NALM6 (cell line): ENCODE results near the genes ENOPH1 and SEC31A.

- PRO-cap: no peak
These were observed 1.9 kb downstream of the RASGEF1B start for GRCh38 chr4:81469704-81470219.

- PRO-cap: no peak
These were observed 34.1 kb upstream of the RASGEF1B start for GRCh38 chr4:81505751-81506312.

- PRO-cap: no peak
These were observed 160.1 kb upstream of the RASGEF1B start for GRCh38 chr4:81631842-81632138.

- PRO-cap: bidirectional peak, plus-strand start at chr4:81635922, minus-strand start at chr4:81635830
These were observed 164.0 kb upstream of the RASGEF1B start for GRCh38 chr4:81635682-81636186.

DNA sequence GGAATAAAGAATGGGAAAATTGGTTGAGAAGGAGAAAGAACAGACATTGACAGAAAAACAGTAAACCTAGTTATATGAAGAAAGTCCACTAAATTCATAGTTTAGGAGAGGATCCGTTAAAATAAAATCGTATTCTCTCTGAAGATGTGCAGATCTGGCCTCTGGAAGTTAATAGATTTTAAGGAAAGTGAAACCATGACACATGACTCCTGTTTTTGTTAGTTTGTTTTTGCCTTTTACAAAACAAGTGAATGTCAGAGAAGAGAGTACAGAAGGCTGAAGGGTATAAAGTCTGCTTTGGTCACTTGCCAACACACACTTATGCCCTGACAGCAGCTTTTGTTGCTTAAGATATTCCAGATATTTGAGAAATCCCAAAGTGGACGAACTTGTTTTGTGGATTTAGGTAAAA is 192.3 kb upstream of the RASGEF1B start:
- PRO-cap: no peak

DNA sequence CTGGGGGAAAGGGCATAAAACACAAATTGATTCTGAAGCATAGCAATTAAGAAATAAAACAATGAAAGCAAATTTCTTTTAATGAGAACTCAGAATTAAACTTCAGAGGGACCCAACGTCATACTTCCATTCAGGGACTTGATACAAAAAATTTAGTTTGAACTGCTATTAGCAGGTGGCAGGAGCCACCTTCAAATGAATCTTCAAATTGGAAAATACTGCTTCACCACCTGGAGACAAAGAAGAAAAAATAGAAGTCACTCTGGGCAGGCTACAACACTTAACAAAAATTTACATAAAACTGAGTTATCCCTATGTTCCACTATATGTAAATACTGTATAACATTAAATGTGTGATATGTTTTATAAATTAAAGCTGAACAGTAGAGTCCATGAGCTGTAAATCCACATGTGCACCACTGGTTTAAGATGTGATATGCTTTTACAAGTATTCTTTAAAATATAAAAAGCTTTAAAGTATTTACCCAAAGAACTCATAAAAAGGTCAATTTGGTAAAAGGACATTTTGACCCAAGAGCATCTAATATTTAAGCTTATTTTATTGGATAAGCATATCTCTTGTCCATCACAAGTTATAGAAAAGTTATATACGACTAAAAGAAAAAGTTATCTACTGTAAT is 19.7 kb downstream of the HNRNPD start:
- PRO-cap: no peak

DNA sequence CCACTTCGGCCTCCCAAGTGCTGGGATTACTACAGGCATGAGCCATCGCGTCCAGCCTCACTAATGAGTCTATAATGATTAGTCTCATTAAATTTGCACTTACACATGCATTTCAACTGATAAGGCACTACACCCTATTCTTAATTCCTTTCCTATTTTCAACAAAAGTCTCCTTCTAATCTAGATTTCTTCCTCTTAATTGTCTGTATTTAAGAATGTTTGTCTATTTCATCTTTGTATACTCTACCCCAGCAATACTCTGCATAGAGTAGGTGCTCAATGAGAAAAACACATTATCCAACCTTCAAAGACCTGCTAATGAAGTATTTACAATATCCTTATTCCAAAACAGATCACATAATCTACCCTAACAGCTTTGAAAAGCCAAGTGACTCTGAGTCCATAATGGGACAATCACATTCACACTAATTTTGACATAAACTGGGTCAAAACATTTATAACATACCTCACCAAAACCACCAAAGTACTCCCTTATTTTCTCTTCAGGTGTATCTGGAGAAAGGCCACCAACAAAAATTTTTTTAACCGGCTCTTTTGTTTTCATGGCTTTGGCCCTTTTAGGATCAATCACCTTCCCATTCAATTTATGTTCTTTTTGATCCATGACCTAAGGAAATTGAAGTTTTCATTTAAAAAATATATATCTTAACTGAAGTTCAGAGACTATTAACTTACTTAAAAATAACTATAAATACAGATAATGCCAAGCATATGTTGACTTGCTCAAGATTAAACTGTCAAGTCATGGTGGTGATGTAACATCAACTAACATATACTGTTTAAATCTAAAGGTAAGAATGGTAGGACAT is 15.4 kb downstream of the HNRNPD start:
- PRO-cap: no peak

DNA sequence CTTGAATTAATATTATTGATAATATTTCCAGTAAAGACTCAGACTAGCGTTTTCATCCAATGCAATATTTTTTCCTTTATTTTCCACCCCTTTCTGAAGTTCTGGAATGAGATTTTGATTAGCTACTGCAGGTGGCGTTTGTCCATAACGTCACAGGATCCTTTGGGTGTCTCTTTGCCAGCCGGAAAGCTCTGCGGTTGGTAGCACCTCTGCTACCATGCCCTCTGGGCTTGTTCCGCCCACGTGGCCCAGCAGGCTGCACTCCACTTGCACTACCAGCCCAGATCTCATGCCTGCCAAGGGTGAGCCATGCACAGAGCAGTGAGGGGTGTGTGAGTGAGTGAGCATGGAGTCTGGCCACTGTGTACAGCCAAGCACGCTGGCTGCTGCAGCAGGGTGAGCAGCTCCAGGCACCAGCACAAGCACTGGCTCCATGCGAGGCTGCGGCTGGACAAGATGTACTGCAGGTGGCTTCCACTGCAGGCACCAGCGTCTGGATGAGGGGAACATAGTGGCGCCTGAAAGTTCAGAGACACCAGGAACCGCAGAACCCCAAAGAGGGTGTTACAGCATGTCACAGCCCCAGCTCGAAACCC is 6.6 kb upstream of the HNRNPD start:
- PRO-cap: no peak

DNA sequence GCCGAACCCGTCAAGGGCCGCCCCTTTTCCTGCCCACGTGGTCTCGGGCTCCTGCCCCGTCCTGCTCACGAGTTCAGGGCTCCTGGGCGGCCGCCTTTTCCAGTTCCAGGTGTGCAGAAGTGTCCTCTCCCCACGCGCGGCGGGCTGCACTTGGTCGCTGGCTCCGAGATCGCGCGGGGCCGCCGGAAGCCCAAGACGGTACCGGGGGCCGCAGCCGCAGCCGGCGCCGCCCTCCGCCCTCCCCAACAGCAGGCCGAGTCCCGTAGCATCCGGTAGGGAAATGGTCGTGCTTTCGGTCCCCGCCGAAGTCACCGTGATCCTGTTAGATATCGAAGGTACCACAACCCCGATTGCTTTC is at the start of gene ENOPH1:
TSS of gene ENOPH1 (plus strand) at position 41 of the 358 bp plus-strand sequence.
- PRO-cap: bidirectional peak, plus-strand start at position 36 of the sequence, minus-strand start outside the sequence; bidirectional peak, plus-strand start at position 284 of the sequence, minus-strand start at position 281 of the sequence

- PRO-cap: no peak
These were observed 89.7 kb downstream of the SCD5 start for GRCh38 chr4:82708792-82709357.

- PRO-cap: no peak
These were observed 4.9 kb downstream of the SEC31A start for GRCh38 chr4:82885944-82886625.

DNA sequence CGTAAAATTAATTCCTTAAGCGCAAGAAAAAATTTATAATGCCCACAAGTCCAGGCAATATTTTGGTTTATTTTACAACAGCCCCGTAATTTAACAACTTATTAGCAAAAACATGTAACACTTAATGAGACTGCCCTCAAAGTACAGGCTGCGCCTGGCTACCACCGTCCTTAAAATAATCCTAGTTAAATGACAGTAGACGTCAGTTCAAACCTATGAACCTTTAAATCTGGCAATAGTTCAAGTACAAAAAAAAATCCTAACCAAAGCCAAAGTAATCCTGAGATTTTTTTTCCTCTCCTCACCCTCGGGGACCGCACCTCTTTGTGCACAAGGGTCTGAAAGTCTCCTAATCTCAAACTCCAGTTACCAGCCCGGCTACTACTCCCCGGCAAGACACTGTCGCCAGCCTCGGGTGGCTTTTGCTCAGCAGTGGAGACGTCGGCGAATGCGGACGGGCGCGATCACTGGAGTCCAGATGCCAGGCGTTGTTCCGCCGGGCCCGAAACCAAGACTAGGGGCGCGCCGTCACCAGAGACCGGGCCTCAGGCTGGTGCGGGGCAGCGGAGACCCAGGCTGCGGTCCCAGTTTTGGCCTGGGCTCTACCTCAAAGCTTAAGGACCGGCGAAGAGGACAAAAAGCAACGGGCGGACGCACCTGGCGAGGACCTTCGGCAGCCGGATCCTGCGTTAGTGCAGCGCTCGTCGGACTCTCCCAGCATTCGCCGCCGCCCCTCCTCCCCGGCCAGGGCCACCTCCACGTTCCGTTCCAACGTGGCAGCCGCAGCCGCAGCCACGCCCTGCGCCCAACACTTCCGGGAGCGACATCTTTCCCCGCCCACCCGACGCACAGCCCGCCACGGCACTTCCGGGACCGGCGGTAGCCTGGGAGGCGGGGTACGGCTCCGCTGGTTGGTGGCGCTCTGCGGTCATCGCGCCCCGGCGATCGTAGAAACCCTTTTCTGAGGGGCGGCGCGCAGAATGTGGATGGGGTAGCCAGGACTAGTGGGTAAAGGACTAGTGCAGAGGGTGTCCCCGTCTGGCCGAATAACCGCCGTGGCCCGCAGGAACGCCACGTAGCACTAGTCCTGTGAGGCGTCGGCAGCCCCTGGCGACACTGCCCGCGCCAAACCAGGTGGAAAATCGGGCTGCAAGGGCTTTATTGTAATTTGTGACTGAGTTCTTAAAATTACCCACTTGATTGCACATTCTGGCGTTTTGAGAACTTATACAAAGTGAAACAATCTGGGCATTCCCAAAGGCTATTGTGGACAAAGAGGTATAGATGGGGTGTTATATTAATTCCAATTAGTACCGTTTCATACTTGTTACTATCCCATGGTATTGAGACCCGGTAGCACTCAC is at the start of gene SEC31A:
TSS of gene SEC31A (minus strand) at position 723 of the 1,364 bp plus-strand sequence.
- PRO-cap: bidirectional peak, plus-strand start at position 429 of the sequence, minus-strand start at position 450 of the sequence; bidirectional peak, plus-strand start at position 978 of the sequence, minus-strand start at position 748 of the sequence

GRCh38 chr4:83011832-83012593 is 1.4 kb upstream of the LIN54 start:
- PRO-cap: bidirectional peak, plus-strand start at chr4:83012495, minus-strand start at chr4:83012393

DNA sequence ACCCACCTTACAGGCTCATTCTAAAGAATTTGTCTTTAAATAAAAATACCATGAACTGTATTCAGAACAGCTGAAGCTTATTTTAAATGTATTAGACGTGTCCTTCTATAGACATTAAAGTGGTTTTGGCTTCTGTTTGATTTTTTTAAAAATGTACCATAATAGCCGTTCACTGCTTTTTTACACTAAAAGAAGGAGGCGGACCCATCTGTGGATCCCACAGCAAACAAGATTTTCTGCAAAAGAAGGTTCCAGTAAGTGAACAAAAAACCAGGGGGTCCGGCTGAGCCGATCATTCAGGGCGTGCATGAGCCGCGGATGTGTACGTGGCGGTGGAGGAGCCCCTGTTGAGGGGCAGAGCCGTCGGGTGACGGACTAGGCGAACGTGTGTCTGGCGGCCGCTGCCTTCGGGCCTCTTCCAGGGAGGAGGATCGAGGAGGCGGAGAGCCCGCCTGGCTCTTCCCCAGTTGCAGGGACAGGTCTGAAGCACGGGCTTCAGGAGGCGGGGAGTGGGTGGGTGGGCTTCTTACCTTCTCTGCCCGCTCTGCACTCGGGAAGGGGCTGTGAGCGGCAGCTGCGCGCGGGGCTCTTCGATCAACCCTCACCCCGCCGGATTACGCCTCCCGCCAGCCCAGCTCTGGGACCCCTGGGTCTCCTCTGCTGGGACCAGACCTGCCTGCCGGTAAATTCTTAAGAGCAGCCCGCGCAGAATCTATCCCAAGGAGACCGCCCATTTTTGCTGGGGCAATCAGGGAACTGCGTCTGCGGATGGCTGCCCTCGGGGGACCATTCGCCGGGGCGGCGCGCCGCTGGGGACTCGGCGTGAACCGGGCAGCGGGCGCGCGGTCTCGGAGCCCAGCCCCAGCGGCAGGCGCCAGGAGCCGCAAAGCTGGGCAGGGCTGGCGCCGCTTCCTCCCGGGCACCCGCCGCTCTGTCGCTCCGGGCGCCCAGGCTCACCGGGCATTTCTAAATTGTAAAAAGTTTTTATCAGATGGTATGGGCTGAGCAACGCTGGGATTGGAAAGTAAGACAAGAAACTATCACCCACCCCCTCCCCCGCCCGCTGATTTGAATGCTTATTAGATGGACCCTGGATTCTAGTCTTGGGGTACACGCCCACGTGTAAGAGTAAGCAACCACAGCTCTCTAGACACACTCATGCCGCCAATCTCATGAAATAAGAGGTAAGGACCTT is 4.9 kb downstream of the PLAC8 start:
- PRO-cap: bidirectional peak, plus-strand start at position 295 of the sequence, minus-strand start at position 419 of the sequence; bidirectional peak, plus-strand start at position 789 of the sequence, minus-strand start at position 619 of the sequence; bidirectional peak, plus-strand start at position 896 of the sequence, minus-strand start at position 887 of the sequence; bidirectional peak, plus-strand start at position 1,100 of the sequence, minus-strand start at position 968 of the sequence

DNA sequence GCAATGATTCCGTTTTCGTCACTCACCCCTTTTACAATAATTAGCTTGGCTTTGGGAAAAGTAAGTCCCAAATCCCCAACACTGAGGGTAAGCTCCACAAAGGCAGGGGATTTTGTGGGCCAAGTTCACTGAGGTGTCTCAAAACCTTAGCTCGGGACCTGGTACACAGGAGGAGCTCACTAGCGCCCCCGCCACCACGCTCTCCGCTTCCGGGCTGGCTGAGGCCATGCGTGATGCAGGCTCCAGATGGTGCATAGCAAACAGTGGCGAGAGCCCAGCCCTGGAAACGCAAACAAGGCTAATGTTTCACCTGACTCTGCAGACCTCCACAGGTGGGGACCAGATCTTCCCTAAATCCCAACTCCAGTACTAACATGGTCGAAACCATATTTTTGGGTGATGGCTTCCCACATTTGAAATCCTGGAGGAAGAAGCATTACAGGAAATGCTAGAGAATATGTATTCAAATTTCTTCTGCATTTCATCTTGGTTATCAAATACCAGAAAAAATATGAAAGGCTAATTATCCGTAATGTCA is 4.1 kb downstream of the PLAC8 start:
- PRO-cap: bidirectional peak, plus-strand start at position 227 of the sequence, minus-strand start at position 139 of the sequence

DNA sequence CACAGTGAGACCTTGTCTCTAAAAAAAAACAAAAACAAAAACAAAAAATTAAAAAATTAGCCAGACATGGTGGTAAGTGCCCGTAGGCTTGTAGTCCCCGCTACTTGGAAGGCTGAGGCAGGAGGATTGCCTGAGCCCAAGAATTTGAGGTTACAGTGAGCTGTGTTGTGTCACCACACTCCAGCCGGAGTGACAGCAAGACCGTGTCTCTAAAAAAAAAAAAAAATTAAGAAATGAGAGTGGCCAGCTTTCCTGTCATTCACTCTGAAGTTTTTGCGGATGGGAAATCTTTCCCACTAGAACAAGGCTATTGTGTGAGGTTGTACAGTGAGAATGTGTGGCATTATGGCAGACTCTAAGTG is 1.4 kb upstream of the PLAC8 start:
- PRO-cap: no peak

GRCh38 chr4:83267299-83267893 is 17.2 kb downstream of the COQ2 start:
- PRO-cap: no peak

GRCh38 chr4:84052535-84052734 is 446.7 kb downstream of the NKX6-1 start:
- PRO-cap: no peak

- PRO-cap: no peak
These were observed 96.0 kb downstream of the CDS1 start for GRCh38 chr4:84678865-84679327.

GRCh38 chr4:84683203-84683843 is 100.4 kb downstream of the CDS1 start:
- PRO-cap: no peak